ENCODE measurements around a stretch of chr17.

DNA sequence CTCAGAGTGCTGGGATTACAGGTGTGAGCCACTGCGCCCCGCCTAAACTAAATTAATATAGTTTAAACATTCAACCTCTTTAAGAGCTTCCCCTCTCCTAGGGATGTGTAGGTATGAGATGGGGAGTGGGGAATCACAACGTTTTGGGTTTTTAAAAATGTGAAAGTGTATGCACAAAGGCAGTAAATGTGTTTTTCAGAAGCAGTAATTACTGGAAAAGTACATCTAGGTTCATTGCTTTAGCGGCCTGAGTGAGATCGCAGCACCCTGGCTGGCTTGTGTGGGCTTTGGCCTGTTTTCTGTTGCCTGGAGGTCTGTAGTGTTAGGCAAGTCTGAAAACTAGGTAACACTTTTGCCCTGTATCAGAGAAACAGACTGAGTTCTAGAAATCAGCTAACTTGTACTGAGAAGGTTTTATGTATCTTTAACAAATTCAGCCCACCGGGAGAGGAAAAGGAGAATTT, 9.4 kb downstream of the PITPNC1 start:
- PRO-cap: no peak
- RAMPAGE, long total RNA: no peak

DNA sequence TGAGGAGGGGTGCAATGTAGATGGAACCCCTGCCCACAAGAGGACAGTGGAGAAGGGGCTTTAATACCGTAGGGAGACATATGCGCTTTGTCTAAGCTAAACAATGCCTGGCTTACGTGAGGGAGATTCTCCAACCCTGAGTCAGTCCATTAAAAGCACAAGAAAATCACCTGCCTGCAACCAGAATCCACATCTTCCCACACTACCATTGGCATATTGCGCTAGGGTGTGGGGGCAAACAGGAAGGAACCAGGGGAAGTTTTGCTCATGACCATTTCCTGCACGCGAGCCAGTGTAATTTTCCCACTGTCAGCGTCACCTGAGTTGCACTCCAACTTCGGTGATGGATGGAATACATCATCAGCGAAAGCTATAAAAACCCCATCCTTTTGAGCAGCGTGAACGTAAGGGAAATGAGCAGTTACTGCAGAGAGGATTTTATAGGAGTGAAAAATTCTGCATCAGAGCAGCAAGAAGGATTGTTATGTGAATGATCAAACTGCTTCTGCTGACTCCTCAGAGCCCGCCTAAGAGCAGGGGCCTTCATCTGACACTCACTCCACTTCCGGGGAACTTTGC, 167.9 kb upstream of the NOL11 start:
- PRO-cap: no peak
- RAMPAGE, long total RNA: no peak

- PRO-cap: no peak
- RAMPAGE, long total RNA: no peak
Measured at GRCh38 chr17:67633571-67634027, 84.1 kb upstream of the NOL11 start.

DNA sequence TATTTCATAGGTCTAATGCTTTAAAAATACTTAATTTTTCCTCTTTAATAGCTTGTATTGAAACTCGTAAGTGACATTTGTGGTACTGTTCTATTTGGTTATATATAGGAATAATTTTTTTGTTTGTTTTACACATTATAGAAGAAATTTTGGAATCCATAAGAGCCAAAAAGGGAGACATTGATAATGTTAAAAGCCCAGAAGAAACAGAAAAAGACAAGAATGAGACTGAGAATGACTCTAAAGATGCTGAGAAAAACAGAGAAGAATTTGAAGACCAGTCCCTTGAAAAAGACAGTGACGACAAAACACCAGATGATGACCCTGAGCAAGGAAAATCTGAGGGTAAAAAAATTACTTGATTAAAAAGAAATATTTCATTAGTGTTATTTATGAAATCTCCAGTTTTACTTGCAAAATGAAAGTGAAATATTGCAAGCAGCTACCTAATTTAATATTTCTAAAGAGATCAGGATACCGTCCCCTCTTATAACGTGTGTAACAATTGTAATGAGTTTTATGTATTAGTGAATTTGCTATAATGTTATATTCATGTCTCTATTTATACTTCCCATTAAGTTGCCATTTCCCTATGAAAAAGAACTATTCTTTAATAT, 49.5 kb downstream of the BPTF start:
- PRO-cap: no peak
- RAMPAGE, long total RNA: no peak

DNA sequence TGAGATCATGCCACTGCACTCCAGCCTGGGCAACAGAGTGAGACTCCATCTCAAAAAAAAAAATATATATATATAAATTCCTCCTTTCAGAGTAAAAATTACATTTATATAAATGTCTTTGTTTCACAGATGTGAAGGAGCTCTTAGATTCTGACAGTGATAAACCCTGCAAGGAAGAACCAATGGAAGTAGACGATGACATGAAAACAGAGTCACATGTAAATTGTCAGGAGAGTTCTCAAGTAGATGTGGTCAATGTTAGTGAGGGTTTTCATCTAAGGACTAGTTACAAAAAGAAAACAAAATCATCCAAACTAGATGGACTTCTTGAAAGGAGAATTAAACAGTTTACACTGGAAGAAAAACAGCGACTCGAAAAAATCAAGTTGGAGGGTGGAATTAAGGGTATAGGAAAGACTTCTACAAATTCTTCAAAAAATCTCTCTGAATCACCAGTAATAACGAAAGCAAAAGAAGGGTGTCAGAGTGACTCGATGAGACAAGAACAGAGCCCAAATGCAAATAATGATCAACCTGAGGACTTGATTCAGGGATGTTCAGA, 85.4 kb downstream of the C17orf58 start:
- PRO-cap: no peak
- RAMPAGE, long total RNA: no peak

GRCh38 chr17:68228546-68229306, 19.1 kb upstream of the AMZ2 start:
- PRO-cap: no peak
- RAMPAGE, long total RNA: no peak

DNA sequence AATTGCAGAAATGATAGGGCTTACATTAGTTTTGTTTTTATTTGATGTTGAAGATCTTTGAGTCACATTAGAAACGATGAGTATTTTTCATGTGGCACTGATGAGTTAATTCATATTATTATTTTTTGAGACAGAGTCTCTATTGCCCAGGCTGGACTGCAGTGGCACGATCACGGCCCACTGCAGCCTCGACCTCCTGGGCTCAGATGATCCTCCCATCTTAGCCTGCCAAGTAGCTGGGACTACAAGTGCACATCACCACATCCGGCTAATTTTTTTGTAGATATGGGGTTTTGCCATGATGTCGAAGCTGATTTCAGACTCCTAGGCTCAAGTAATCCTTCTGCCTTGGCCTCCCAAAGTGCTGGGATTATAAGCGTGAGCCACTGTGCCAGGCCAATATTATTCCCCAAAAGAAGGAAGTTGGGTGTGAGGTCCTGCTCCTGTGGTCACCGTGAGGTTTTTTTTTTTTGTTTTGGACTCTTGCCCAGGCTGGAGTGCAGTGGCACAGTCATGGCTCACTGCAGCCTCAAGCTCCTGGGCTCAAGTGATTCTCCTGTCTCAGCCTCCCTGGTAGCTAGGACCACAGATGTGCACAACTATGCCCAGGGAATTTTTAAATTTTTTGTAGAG, 1.5 kb downstream of the AMZ2 start:
- PRO-cap: bidirectional peak, plus-strand start at position 282 of the sequence, minus-strand start at position 222 of the sequence
- RAMPAGE, long total RNA: no peak

- PRO-cap: no peak
- RAMPAGE, long total RNA: no peak
Measured at GRCh38 chr17:68273758-68274110, 17.2 kb downstream of the SLC16A6 start.

DNA sequence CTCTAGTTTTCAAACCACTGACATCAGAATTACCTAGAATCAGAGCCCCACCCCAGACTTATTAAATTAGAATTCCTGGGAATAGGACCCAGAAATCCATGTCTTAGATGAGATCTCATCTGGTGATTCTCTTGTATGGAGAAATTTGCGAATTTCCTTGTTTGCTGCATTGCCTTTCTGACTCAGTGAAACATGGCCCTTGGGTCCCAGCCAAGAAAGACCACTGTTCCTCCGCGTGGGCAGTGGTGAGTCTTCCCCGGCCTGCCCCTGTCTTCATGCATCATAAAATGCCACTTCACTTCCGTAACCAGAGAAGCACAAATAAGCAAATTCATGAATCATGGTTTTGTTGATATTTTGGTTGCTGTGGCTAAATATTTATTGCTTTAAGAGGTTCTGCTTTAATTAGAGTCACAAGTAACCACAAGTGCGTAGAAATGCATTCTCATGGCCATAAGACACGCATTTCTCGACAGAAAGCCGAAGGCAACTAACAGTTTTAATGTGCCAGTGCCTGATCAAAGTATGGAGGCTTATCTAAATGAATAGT, 76.3 kb downstream of the WIPI1 start:
- PRO-cap: no peak
- RAMPAGE, long total RNA: no peak

DNA sequence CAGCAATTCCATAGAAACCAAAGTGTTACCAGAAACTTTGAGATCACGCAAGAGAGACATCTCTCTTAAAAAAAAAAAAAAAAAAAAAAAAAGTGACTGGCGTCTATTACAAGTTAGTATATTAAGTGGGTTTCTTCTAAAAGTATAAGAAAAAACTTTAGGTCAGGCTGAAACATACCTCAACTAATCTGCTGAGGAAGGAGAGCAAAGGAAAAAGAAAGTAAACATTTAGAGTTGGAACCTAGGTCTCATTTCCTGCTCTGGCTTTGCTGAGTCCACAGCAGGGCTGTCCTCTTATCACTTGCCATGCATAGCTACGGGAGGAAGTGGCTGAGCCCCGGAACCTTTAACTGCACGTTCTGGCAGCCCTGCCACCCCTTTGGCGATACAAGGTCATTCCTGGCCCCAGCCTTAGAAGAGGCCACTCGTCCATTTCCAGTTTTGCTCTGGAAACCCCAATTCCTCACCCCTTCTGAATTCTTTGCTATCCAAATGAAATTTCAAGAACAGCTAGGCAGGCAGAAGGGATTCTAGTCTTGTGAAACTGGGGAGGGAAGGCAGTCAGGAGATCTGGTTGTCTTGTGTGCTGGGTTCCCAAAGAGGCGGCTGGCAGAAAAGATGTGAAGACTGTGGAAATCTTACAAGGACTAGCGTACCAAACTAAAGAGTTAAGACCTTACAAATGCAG, 19.3 kb downstream of the WIPI1 start:
- PRO-cap: bidirectional peak, plus-strand start at position 251 of the sequence, minus-strand start at position 222 of the sequence; bidirectional peak, plus-strand start at position 297 of the sequence, minus-strand start at position 318 of the sequence
- RAMPAGE, long total RNA: no peak

DNA sequence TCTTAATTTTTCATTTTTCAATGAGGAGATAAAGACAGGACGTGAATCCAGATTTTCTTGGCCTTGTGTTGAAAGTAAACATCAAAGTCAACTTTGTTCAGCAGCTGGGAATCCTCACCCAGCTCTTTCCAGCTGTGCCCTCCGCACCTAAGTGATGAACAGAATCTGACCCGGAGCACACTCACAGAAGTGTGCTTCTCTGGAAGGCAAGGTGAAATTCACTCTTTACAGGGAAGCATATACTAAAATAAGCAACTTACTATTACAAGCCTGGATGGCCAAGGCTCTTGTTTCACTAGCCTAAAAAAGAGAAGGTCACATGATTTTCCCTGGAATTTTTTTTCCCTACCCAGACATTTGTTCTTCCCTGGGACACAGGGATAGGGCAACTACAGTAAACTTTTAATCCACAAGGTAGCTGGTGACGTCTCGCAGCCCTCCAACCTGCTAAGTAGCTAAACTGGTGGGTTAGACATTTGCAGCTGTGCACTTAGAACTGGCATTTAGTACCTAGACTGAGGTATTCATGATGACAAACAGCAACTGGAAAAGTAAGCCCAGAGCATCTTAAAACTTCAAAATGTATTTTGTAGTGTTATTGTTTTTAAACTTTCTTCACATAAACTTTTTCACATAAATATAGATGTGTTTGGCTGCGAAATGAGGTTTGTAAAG, 3.1 kb downstream of the WIPI1 start:
- PRO-cap: no peak
- RAMPAGE, long total RNA: no peak

- PRO-cap: no peak
- RAMPAGE, long total RNA: no peak
Measured at GRCh38 chr17:68509551-68510180, 2.6 kb upstream of the PRKAR1A start.

- PRO-cap: no peak
- RAMPAGE, long total RNA: no peak
Measured at GRCh38 chr17:68525700-68525999, 13.4 kb downstream of the PRKAR1A start.

DNA sequence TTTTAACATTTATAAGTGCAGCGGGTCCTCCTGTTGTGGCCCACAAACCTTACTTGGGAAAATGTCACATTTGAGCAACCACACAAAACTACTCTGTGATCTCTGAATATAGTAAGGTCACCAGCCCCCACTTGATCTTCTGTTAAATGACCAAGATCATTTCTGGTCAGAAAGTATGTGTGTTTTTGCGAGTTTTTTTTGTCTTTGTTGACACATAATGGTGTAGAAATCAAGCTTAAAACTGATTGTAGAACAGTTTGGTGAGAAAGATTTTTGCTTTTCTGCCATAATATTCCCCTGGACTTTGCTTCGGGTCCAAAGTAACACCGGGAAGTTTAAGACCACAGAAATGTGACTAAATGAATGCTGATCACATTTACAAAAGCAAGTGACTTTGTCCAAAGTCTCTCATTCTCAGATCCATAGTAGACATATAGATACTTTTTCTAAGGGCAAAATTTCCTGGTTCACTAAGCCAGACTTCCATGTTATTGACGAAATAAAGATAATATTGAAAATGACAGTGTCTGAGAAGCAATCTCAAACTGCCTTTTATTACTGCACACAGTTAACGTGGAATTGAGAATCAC, 2.6 kb downstream of the FAM20A start:
- PRO-cap: no peak
- RAMPAGE, long total RNA: no peak

DNA sequence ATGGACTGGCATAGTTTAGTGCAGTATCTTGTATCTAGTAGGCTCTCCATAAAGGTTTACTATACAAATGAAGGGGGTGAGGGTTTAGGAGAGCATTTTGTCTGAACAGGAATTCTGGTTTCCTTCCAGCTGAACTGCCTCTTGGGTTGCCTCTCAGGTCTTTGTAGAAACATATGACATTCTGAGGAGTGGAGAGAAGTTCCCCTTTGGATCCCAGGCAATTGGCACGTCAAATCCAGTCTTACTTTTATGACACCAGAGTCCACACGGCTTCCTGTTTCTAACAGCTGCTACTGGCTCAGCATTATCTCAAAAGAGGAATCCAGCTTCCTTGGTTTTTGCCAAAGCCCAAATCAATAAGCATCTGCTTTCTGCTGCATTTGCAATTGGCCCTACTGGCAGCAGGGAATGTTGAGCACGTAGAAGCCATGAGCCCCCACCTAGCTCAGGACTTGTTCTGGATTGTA, 97.6 kb upstream of the FAM20A start:
- PRO-cap: no peak
- RAMPAGE, long total RNA: no peak

- PRO-cap: no peak
- RAMPAGE, long total RNA: no peak
Measured at GRCh38 chr17:68733584-68734357, 132.6 kb upstream of the FAM20A start.

- PRO-cap: no peak
- RAMPAGE, long total RNA: no peak
Measured at GRCh38 chr17:68824665-68825254, 130.4 kb downstream of the ABCA8 start.

GRCh38 chr17:68990722-68991510, 35.7 kb upstream of the ABCA8 start:
- PRO-cap: no peak
- RAMPAGE, long total RNA: no peak

DNA sequence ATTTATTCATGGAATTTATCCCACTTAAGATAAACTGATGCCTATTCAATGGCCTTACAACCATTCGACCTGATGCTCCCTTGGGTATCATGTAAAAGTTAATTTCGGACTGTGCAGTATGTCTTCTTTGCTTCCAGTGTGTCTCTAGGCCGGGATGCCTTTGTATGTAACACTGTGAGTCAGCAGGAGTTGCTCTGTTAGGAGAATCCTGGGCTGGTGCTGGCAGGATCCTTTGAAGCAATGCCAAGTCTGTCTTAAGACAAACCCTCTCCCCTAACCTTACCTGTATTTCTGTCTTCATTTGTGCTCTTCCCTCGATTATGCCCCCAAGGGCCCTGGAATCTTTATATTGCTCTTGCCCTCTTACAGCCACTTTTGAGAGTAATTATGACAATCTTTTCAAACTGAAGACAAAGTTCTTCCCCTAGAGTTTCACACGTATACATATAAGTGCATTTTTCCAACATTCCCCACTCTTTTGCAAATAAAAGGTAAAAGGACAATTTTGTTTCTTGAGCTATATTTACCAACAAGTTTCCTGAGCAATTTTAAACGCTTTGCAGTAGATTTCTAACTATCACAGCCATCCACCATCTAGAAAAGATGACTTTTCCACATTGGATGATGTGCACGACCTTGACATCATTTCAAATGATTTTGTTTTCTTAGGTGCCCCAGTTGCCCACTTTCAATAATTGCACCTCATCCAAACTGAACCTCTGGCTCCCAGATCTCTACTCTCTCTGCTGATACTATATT, 38.1 kb upstream of the ABCA8 start:
- PRO-cap: no peak
- RAMPAGE, long total RNA: no peak

- PRO-cap: no peak
- RAMPAGE, long total RNA: no peak
Measured at GRCh38 chr17:69018234-69018619, 42.5 kb downstream of the ABCA9 start.

All from OCI-LY7 (cell line).